Type B pancreatic cell (in vitro differentiated cells): Measurements from ENCODE around the genes ITM2C and GPR55.

- PRO-cap, result no peak
These were observed 60.3 kb upstream of the SLC16A14 start for GRCh38 chr2:230128831-230129519.

DNA sequence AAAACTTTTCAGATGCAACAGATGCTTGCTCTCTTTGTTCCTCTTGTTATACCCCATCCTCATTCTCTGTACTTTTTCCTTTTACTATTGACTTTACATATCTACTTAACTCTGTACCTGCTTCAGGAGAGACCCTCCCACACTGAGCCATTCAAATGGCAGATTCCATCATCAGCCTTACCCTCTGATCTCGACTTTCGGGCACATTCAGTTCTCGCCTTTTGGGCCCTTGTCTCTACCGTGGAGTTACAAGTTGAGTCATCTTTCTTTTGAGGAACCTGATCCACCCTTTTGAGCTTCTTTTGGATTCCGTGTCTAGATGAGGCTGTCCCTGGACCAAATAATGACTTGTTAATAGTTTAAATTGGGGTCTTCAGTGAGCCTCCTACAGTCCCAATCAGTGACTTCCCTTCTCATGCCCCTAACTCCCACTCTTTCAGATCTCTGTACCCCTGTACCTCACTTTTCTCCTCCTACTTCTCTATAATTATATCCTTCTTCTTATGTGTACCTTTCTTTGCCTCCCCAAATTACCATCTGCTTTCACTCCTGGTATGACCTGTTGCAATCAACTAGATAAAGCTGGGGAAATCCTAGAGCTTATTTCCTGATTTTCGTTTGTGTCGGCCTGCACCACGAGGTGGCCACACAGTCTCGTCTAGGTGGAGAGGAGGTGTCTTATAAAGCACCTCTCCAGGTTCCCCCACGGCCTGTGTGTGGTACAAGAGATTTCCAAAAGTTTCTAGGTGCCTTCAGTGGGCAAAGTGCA, 17.2 kb downstream of the SP110 start:
- PRO-cap, result no peak

DNA sequence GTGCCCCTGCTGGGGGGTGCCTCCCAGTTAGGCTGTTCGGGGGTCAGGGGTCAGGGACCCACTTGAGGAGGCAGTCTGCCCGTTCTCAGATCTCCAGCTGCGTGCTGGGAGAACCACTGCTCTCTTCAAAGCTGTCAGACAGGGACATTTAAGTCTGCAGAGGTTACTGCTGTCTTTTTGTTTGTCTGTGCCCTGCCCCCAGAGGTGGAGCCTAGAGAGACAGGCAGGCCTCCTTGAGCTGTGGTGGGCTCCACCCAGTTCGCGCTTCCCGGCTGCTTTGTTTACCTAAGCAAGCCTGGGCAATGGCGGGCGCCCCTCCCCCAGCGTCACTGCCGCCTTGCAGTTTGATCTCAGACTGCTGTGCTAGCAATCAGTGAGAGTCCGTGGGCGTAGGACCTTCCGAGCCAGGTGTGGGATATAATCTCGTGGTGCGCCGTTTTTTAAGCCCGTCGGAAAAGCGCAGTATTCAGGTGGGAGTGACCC, 14.8 kb downstream of the SP140L start:
- PRO-cap, result no peak

- PRO-cap, result no peak
These were observed 34.5 kb downstream of the SP140L start for GRCh38 chr2:230361502-230361860.

GRCh38 chr2:230409339-230409548, 6.8 kb upstream of the SP100 start:
- PRO-cap, result no peak

DNA sequence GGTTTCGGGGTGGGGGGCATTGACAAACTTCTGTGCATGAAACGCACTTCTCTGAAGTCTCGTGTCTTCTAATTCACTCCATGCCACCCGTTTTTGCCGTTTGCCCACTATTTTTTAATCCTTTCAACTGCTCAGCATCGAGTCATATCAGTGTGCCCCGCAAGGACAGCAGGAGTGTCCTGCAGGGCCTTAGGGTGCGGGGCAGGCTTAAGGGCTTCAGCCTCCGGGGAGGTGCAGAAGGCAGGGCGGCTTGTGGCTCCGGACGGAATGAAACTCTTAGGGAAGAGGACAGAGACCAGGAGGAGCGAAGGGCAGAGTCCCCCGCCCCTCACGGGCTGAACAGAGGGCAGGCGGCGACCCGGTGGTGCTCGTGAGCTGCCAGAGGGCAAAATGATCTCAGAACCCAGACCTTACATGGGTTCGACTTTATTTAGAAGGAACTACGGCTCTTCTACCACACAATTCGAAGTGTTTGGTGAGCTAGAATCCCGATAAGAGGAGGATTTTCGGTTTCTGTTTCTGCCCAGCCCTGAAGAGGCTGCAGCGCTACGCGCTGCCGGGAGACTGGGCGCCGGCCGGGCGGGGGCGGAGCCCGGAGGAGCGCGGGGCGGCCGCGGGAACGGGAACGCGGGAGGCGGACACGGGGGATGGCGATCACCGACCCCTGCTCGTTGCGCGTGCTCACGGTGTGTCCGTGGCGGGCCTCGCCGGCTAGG, 4.4 kb upstream of the SP100 start:
- PRO-cap, result bidirectional peak, plus-strand start at position 279 of the sequence, minus-strand start at position 269 of the sequence; bidirectional peak, plus-strand start at position 619 of the sequence, minus-strand start at position 570 of the sequence

DNA sequence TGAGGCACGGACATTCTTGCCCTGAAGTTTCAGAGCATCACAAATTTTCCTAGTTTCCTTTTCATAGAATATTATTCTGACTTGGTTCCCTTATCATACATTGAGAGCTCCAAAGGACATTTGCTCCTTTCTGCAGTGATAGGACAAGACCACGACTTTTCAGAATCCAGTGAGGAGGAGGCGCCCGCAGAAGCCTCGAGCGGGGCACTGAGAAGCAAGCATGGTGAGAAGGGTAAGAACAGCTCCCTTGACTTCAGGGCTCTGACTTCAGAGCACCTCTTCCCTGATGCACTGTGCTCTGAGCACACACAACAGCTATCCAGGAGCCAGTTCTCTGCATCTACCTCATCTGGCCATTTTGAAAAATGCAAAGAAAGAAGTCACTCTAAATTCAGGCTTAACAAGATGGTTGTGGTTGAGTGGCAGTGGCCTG, 51.0 kb downstream of the SP100 start:
- PRO-cap, result no peak

DNA sequence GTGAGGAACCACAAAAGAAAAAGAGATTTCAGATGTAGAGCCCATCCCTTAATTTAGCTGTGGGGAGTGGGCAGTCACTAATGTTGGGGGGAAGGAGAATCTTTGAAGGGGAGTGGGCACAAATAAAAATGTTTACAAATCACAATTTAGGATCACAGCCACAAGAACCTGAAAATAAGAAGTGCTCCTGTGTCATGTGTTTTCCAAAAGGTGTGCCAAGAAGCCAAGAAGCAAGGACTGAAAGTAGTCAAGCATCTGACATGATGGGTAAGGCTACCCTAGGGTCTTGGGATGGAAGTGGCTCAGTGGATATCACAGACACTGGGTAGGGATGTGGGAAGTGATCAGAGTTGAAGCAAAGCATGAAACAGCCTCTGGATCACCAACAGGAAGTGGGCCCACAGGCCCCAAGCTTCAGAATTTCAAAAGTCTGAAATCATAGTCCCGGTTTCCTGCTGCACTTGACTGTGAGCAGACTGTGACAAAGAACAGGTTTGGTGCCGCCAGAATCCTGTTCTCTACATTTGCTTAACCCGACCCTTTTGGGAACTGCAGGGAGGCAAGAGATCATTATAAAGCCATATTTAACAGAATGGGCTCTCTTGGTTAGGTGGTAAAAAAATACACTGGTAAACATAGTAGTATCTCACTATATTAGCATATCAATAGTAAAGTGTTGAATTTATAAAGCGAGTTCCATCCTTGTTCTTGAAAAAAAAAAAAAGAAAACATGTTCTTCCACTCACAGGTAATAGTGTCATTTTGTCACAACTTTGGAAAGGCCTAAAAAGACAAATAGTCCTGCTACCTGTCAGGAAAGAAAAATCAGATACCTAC, 57.4 kb downstream of the SP100 start:
- PRO-cap, result no peak

GRCh38 chr2:230731022-230731407, 18.4 kb downstream of the CAB39 start:
- PRO-cap, result no peak

- PRO-cap, result no peak
These were observed 71.7 kb downstream of the CAB39 start for GRCh38 chr2:230784109-230784978.

GRCh38 chr2:230864423-230865163, at the start of gene ITM2C:
ITM2C (plus strand) TSS chr2:230864942.
- PRO-cap, result unidirectional peak, plus-strand start at chr2:230864948

GRCh38 chr2:230925109-230925557, at the start of gene GPR55:
GPR55 (minus strand) TSS chr2:230925242.
- PRO-cap, result no peak

DNA sequence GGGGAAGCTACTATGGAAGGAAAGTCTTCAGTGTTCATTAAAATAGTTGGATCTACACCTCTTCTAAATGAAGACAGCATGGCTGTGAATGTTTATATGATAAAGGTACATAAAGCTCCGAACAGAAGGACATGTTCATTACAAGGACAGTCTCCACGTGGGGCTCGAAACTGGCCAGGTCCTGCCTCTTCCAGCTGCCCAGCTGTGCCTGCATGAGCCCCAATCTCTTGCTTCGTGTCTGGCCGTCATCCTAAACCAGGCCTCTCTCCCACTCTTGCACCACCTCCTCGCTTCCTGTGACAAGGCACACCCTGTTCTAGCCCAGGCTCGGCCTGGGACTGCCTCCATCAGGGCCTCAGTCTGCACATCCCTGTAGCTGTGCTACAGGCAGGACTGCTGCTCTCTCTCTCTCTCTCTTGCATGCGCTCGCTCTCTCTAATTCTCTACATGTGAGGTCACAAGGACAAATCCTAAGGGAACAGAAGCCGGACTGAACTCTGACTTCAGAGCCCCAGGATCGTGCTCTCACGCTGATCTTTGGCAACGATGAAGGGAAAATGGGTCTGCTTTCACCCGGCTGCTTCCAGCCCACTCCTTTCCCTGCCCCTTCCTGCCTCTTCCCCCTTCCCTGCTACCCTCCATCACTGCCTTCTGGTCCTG, 7.6 kb upstream of the GPR55 start:
- PRO-cap, result no peak

- PRO-cap, result no peak
These were observed 6.4 kb upstream of the PSMD1 start for GRCh38 chr2:231050096-231050889.

DNA sequence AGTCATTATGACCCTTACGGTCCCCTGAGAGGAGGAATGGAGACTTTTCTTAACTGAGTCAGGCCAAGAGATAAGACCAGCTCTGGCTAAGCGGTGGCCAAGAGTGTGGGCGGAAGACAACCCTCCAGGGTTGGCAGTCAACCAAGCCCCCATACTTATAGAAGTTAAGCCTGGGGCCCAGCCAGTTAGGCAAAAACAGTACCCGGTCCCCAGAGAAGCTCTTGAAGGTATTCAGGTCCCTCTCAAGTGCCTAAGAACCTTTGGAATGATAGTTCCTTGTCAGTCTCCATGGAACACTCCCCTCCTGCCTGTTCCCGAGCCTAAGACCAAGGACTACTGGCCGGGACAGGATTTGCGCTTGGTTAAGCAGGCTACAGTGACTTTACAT, 8.2 kb downstream of the B3GNT7 start:
- PRO-cap, result no peak

GRCh38 chr2:231667591-231667858, 40.8 kb upstream of the PTMA start:
- PRO-cap, result no peak

DNA sequence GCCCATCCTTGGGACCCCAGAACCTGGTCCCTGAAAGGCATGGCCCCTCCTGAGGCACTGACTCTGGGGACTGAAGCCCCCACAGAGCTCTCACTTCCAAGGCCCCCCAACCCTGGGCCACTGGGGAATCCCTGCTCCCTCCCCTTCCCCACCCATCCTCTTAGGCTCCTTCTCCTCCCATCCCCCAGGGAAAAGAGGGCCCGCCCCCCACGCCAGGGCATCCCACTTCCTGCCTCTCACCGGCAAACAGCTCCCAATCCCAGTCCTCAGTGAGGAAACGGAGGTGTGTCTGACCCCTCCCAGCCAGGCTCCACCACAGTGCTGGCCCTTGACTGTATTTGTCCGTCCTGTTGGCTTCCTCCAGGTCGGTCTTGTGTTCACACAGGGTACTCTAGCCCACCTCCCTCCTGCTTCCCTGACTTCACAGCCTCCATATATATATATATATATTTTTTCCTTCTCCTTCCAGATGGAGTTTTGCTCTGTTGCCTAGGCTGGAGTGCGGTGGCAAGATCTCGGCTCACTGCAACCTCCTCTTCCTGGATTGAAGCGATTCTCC, 34.9 kb upstream of the PTMA start:
- PRO-cap, result no peak

DNA sequence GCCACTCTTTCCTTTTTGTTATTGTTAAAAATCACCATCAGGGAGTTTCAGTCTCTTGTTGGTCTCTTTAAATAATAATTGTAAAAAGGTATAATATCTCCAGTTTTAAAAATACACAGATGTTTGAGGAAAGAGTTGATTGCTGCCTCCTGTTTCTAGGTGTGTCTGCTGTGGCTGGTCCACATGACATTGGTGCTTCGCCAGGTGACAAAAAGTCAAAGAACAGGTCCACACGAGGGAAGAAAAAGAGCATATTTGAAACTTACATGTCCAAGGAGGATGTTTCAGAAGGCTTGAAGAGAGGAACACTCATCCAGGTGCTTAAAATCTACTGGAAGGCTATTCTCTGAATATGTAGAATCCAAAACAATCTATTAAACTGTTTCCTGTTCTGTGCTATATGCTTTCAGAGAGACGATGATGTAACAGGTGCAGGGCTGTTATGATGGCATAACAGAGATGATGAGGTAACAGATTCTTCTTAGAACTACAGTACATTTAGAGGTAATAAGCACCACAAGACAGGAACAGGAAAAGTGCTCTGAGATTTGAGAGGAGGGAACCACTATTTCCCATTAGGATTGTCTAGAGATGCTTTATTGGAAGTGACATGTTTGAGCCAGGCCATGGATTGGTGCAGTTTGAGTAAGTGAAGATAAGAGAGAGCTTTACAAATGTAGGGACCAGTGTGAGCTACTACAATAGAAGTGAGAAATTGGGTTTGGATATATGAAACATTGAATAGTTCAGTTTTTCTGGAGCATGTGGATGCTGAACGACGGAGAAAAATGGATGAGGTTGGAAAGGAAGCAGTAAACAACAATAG, 54.1 kb downstream of the DIS3L2 start:
- PRO-cap, result no peak

GRCh38 chr2:232134459-232134968, 173.0 kb downstream of the DIS3L2 start:
- PRO-cap, result no peak

DNA sequence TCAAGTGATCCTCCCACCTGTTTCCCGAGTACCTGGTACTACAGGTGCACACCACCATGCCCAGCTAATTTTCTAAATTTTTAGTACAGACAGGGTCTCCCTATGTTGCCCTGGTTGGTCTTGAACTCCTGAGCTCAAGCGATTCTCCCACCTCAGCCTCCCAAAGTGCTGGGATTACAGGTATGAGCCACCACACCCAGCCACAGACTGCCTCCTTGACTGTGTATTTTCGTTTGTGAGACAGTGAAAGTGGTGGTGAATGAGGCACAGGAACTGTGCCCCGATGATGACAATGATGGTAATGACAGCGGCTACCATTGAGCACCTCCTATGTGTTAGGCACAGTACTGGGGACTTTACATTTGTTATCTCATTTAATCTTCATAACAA, 77.8 kb upstream of the ALPP start:
- PRO-cap, result no peak